Myometrial cell (primary cell): ENCODE results near the gene COL6A3.

DNA sequence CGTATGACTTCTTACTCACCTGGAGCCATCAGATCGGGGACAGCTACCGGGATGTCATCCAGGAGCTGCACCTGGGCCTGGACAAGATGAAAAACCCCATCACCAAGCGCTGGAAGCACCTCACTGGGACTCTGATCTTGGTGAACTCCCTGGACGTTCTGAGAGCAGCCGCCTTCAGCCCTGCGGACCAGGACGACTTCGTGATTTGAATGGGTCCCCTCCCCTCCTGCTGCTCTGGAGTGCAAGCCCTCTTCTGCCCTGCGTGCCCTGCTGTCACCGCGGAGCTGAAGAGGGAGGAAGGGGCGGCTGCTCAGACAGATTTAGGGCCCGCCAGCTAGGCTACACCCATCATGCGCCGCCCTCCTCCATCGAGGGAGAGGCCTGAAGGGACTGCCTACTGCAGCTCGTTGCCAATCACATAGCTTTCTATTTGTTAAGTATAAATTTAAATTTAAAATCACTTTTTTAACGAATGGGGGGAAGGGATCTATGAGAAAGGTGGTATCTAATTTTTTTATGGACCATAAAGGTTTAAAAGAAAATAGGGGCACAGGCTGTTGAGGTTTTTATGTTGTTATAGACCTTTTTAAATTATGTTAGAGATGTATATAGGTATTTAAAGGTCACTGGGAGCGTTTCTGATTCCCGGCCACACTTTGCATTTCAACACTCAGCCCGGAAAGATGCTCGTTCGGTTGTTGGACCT is 101.9 kb downstream of the SH3BP4 start:
- RAMPAGE, long total RNA = no peak

GRCh38 chr2:235503812-235504593 is 10.2 kb downstream of the AGAP1 start:
- RAMPAGE, long total RNA = no peak

GRCh38 chr2:235576976-235578207 is 83.5 kb downstream of the AGAP1 start:
- RAMPAGE, long total RNA = no peak

- RAMPAGE, long total RNA = no peak
These were observed 141.1 kb downstream of the AGAP1 start for GRCh38 chr2:235634826-235635426.

DNA sequence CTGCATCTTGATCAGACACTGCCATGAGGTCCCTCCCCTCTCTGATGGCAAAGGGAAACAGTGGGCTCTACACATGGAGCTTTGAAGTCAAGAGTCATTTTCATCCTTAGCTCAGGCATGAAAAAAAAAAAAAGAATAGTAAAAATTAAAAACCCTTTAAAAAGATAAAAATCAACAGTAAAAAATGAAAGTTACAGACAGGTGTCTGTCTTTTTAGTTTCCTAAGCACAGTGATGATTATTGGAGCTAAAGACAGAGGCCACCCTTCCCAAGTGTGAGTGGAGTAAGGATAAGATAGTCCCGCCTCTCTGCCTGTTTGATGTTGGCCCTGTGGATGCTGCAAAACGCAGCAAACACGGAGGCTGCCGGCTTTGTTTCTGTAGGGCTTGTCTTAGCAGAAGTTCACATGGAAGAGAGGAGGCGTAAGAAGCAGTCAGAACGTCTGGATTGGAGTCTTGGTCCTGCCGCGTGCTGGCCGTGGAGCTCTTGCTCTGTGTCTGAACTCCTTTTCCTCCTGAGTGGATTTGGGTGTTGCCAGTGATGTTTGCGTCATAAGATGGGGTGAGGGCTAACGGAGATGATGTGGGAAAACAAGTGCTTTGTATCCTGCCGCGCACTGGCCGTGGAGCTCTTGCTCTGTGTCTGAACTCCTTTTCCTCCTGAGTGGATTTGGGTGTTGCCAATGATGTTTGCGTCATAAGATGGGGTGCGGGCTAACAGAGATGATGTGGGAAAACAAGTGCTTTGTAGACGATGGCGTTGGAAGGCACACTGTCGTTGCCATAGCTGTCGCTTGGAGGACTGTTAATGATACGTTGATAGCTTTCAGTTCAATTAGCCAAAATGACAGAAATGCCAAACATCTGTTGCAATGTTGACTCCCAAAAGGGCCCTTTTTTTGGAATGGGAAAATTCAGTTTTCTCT is 240.8 kb downstream of the AGAP1 start:
- RAMPAGE, long total RNA = no peak

DNA sequence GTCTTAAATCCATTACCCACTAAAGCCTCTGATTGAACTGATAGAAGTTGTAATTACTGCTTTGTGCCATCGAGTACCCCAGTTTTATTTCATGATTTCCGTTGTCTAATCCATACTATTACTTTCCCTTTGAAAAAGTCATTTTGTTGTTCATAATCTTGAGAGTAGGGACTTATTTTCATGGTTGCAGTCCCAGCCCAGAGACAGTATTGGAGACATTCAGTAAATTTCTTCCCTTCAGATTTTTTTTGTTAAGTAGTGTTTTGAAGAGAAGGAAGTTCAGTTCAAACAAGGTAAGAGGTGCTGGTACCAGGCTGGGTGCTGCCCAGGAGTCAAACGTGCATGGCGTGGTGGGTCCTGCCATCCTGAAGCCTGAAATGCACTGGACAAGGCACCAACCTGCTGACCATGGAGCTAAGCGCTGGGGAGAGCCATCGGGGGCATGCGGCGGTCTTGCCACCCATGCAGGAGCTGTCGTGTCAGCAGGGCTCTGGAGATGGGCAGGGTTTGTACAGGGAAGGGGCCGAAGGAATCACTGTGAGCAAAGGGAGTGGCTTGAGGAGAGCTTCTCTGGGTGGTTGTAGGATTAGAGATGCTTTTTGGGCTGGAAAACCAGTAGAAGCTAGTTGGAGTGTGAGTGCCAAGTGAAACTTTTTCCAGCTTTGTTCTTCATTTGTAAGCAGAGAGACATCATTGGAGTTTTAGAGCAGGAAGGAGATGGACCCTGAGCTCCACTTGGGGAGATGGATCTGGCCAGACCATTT is 126.6 kb downstream of the GBX2 start:
- RAMPAGE, long total RNA = no peak

DNA sequence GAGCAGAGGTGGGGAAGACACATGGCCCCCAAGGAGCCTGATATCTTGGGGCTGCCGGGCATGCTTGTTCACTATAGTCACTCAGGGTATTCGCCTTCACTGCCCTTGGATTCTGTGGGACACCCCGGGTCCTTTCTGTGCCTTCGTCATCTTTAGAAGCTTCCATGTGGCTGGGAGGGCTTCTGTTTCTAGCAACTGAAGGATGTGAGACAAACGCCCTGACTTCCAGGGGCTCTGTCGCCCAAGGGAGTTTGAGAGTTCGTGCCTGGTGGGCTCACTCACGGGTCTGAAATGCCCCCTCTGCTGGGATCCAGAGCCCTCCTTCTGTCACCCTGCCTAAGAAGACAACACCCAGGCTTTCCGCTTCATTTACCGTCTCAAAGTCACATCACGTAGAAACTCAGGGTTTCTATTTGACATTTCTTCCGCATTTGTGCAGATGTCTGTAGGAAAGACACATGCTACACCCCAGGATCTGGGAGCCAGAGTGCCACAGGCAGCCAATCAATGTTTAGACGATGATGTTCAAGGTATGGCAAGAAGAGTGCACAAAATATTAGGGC is 24.5 kb upstream of the ACKR3 start:
- RAMPAGE, long total RNA = no peak

DNA sequence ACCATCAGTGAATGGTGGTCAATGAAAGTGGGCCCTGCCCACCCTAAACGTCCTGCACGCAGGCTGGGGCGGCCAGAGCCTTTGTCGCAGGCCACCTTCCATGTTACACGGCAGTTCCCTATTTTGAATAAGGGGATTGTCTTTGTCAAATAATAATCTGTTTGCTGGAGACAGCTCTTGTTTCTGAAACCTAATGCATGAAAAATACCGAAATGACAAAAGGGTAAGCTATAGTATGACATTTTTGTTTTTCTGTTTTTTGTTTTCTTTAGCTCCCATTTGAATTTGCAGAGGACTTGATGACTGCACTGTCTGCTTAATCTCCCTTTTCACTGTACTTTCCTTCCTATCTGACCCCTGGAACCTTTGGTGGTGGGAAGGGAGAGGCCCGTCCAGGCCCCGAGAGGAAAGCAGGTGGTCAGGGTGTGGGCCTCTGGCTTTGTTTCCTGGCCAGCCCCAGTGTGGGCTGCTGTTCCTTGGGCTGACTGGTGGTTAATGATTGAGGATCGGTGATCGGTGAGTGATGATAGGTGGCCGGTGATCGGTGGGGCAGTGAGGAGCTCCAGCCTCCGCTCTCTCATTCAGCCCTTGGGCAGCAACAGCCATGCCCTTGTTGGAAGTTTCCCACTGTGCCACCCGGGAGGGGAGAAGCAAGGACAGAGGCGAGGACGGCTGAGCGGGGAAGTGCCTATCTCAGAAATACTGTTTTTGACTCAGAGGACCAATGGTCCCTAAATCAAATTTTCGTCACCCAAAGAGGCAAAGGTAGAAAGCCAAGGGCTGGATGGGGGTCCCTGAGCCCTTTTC is 7.2 kb downstream of the ACKR3 start:
- RAMPAGE, long total RNA = no peak

DNA sequence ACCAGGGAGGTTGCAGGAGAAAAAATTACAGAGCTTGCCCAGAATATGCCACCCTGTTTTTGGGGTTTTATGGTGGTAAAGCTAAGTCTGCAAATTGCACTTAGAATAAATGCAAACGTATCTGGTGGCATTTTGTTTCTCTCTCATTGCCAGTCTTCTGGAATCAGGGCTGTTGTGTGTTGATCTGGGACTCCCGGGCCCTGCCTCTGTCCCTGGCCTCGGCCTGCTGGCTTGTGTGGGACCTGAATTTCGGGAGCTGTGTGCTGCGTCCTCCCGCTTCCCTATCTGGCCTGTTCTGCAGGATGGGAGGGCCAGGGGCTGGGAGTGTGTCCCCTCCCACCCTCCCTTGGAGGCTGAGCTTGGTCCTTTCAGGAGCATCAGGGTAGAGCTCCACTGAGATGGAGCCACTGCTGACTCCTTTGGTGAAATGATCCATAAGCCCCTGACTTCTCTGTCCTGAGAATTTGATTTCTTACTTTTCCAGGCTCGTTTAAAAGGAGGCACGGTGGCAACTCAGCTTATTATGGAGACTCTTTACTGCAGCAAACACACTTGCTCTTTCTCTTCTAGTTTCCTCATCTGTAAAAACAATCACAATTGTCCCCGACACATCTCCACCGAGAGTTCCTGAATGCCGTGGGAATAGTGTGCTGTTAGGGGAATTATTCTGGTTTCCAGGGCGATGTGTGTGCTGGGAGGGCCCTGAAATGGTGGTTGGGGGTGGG is 118.6 kb downstream of the ACKR3 start:
- RAMPAGE, long total RNA = no peak

DNA sequence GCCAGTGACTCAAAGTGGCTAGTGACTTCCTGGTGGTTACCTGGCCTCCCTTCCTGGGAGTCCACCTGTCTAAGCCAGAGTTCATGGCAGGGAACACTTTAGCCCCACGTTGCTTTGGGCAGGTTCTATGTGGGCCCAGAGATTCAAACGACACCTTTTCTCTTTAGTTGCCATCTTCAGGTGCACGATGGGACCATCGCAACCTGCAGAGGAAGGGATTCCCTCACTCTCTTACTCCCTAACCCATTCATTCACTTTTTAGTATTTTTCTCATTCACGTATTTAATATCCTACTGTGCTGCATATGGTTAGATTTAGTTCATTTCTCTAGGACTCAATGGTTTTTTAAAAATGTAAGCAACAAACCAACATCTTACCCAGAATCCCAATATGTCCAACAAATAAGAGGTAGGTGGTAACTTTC is 163.1 kb downstream of the ACKR3 start:
- RAMPAGE, long total RNA = no peak

DNA sequence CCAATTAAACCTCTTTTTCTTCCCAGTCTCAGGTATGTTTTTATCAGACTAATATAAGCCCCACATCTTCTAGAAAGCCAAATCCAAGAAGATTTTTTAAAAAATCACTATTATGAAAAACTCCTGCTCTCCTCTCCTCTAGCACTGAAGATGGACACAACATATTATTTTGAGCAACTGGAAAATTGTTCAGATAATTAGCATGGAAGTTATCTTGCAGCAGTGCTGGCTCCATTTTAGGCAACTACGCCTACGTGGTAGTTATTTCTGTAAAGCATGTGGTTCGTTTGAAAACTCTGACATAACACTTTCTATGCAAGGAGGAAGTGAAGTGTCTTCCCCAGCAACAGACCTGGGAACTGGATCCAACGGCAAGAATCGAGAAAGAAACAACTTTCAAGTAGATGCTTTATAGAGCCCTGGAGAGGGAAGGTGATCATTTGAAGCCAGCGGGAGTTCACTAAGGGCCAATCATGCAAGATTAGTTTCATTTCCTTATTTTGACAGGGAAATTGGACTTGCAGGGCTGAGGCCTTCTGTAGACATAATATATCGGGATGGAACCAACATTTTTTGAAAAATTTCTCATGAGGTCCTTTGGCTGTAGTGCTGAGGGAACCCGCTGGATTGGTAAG is 218.2 kb downstream of the ACKR3 start:
- RAMPAGE, long total RNA = no peak

DNA sequence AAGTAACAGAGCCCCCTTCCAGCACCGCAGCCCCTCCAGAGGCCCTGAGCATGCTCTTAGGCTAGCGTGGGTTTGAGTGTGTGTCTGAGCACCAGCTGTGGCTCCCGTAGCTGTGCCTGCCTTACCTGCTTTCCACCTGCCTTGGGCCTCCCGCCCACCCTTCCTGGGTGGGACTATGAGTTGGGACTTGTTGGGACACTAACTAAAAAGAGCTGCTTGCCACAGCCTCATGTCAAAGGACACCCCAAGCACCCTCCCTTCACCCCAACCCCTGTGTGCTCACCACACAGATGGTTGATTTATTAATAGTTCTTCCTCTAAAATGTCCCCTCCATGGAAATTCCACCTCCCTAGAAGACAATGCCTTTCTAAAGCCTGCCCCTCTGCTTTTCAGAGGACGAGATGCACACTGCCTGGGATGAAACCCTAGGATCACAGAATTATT is 116.4 kb upstream of the COPS8 start:
- RAMPAGE, long total RNA = no peak

DNA sequence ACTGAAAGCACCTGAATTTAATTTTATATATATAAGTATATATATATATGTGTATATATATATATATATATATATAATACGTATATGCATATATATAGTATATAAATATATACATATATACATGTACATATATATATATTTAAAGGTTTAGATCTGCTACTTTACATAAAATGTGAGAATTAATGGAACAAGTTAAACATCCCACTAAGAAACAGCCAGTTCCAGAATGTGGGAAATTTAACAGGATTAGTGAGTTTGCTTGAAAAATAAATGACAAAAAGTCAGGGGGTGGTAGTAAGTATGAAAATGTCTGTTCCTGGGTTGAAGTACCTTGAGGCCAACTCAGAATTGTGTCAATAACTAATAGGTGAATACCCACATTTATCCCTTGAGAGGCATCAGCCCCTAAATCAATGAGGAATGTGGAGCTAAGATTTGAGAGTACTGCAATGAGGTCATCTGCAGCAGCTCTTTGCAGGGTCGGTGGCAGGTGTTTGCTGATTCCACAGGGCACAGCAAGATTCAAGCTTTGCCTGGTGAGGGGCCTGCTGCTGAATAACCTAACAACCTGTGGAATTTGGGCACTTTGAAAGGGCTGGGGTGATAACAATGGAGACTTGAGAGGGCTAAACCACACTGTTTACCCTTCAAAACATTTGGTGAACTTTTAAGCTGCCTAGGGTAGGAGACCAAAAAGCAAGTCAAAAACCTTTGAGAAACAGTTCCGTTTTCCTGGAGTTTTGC is 15.2 kb downstream of the COPS8 start:
- RAMPAGE, long total RNA = no peak

DNA sequence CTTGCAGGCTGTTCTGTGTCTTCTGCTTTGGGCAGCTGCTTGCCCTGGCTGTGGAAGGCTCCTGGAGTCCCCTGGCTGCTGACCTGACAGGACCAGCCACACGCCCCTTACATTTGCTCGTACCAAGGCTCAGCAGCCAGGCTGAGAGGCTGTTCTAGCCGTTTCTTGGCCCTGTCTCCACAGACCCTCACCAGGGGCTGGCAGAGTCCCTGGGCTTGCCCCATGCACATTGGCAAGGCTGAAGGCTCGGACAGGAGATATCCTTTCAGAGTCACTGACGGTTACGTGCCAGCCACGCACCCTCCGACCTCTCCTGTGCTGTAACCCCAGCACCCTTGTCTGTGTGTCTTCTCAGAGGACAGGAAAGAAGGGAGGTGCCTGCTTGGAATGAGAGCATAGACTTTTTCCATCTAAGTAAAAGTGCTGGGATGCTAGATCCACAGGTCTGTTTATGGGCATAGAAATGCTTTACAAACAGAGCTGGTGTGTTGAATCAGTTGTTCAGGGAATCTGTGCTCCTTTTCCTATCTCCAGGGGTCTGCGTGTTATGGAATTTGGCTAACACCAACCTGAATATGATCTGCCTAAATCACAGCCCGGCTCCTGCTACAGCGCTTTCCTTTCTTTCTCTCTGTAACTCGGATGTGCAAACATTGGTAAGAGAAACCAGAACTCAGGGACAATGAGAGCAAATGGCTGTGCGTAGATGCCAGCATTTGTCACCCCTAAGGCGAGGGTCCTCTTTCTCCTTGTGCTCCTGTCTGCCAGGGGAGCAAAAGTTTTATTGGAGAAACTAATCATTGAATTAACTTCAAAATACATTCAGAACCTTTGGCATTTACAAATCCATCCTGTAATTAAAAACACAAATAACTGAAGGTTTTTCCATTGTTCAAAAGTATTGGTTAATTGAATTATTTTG is 41.0 kb downstream of the COPS8 start:
- RAMPAGE, long total RNA = no peak

DNA sequence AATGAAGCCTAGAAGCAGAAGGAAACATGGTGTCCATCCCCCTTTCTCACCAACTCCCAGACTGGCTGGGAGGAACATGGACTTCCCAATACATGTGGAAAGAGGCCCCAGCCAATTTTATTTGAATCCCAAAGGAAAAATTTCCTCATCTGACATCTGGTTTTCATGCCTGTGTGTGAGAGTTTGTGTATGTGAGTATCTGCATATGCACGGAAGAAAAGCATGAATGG is 84.3 kb downstream of the COPS8 start:
- RAMPAGE, long total RNA = no peak

DNA sequence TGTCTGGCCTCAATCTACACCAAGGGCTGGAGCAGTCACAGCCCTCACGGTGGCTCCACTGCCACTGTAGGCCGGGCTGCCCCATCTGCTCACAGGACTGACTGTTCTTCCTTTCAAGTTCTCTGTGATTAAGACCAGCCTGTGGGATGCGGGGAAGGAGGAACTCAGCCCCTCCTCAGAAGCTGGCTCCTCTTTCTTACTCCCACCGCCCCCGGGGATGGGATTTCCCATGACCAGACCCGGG is 106.0 kb downstream of the COPS8 start:
- RAMPAGE, long total RNA = no peak

- RAMPAGE, long total RNA = no peak
These were observed 149.7 kb downstream of the COPS8 start for GRCh38 chr2:237235404-237235807.

- RAMPAGE, long total RNA = no peak
These were observed 79.4 kb downstream of the COL6A3 start for GRCh38 chr2:237334512-237334992.

DNA sequence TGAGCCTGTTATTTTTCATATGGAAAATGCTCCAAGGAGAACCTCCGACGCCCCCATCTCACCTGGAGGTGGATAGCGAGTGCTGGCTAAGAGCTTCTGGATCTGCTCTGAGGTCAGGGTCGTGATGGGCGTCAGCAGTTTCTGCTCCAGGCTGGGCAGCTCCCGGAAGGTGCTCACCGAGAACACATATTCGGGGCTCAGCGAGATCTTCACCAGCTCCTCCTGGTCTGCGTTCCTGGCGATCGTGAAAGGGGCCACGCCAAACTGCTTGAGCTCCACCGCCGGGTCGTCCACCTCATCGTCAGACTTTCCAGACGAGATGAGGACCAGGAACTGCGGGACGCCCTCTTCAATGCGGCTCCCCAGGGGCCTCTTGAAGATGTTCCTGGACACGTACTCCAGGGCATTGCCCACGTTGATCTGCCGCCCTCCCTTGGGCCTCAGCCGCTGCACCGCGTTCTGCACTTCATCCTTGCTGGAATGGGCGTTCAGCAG is 42.2 kb downstream of the COL6A3 start:
- RAMPAGE, long total RNA = no peak

DNA sequence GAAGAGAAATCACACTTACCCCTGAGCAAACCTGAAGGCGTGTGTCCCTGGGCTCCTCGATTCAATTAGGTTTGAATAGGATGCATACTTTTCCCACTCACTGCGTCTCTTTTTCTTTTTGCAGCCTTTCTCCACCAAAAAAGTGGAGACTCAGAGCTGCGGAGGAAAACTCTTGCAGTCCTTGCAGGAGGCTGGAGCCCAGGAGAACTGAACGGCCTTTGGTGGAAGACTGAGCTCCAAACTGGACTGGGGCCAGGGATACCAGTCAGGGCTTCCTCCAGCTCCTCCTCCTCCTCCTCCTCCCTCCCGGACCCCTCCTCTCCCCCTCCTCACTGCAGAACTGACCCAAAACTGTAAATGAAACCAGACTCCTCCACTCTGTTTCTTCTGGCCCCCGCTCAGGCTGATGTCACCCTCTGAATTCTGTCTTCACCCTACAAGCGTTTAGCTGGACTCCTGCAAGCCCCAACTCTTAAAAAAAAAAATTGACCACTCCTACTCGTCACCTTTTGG is at the start of gene COL6A3:
Gene COL6A3 (minus strand): TSS at position 231 of the 513 bp plus-strand sequence.
- RAMPAGE, long total RNA = start-site peak on the minus strand centred at position 286 of the sequence, 268 bp wide, 5,484 and 4,947 reads in 2 replicates